Airway epithelial cell (primary cell): ENCODE data around the gene ELL2.

DNA sequence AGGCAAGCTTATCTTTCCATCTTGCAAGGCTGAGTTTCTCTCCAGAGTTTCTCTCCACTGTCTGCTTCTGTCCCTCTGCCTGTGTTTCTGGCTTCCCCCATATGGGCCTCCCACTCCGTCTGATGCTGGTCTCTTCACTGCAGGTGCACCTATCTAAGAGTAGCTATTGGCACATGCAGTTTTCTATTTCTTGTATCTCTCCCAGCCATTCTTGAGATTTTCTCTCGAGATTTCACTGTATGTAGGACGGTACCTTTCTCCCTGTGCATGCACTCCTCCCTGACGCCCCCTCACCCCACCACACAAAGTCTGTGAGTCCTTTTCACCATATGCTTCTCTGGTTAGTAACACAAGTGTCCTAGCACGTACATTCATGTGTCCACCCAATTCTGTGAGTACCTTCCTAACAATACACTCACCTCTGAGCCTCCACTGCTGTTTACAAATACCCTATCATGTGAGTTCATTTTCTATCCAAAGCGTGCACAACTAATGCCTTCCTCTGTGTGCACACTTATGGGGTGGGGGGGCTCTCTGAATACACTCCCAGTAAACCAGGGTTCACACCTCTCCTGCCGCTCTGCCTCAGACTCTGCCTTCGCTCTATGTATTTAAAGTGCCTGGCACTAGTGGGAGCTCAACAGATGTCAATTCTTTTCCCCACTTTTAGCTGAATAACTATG is 2.0 kb downstream of the ELL2 start:
- RAMPAGE, long total RNA = no peak

GRCh38 chr5:95960143-95961193 is 1.2 kb downstream of the ELL2 start:
- RAMPAGE, long total RNA = no peak

DNA sequence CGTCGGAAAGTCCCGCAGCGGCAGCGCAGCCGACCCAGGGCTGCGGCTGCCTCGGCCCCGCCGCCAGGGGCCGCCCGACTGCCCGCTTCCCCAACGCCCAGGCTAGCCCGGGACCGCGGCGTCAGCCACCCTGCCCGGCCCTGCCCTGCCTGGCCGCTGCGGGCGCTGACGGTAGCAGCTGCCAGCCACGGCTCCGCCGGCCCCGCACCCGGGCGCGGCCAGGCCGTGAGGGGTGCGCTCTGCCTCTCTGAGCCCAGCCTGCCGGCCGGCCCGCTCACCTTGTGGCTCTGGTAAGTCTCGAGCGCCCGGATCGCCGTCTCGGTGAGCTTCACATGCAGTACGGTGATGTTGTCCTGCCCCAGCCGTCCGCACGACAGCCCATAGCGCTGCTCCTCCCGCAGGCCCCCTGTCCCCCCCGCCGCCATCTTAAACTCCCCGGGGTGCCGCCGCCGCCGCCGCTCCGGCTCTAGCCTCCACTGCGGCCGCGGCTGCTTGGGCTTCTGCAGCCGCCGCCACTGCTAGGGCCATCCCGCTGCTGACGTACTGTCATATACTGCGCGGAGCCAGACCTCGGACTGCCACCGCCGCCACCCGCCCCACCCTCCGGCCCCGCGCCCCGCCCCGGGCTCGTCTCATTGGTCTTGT is at the start of gene ELL2:
Gene ELL2, minus strand, starts transcription at position 555 of the 645 bp plus-strand sequence.
- RAMPAGE, long total RNA = no peak

DNA sequence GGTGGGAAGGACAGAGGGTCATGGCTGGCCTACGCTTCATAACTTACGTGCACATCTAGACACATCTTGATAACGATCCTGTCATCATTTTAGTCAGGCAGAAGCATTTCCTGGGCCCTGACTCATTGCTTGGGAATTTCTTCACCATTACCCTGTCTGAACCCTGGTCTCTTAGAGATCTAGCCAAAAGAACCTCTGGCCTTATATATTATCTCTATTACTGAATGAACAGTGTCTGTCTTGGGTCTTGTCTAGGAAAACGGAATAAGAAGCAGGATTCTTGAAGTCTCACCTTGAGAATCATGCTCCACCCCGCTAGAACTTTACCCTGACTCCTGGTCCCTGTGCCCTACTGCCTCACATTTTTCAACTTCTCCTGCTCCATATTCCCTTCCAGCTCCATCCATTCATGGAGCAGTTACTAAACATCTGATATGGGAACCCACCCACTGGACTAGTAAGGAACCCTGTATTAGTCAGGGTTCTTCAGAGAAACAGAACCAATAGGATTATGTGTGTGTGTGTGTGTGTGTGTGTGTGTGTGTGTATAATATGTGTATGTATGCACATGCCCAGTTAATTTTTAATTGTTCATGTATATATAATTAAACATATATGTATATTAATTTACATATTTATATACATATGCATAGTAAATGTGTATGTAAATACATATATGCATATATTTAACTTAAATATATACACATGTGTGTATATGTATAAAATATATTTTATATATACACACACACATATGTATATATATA is 106.6 kb upstream of the ELL2 start:
- RAMPAGE, long total RNA = no peak

DNA sequence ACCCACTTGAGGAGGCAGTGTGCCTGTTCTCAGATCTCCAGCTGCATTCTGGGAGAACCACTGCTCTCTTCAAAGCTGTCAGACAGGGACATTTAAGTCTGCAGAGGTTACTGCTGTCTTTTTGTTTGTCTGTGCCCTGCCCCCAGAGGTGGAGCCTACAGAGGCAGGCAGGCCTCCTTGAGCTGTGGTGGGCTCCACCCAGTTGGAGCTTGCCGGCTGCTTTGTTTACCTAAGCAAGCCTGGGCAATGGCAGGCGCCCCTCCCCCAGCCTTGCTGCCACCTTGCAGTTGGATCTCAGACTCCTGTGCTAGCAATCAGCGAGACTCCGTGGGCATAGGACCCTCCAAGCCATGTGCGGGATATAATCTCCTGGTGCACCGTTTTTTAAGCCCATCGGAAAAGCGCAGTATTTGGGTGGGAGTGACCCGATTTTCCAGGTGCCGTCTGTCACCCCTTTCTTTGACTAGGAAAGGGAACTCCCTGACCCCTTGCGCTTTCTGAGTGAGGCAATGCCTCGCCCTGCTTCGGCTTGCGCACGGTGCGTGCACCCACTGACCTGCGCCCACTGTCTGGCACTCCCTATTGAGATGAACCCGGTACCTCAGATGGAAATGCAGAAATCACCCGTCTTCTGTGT is 147.0 kb upstream of the ELL2 start:
- RAMPAGE, long total RNA = no peak

DNA sequence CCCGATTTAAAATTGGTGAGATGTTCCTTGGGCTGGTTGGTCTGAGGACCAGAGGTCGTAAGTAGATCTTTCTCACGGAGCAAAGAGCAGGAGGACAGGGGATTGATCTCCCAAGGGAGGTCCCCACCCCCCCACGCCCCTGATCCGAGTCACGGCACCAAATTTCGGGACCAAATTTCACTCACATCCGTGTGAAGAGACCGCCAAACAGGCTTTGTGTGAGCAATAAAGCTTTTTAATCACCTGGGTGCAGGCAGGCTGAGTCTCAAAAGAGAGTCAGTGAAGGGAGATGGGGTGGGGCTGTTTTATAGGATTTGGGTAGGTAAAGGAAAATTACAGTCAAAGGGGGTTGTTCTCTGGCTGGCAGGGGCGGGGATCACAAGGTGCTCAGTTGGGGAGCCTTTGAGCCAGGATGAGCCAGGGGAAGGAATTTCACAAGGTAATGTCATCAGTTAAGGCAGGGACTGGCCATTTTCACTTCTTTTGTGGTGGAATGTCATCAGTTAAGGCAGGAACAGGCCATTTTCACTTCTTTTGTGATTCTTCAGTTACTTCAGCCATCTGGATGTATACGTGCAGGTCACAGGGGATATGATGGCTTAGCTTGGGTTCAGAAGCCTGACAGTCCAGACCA is 210.3 kb upstream of the ELL2 start:
- RAMPAGE, long total RNA = no peak

DNA sequence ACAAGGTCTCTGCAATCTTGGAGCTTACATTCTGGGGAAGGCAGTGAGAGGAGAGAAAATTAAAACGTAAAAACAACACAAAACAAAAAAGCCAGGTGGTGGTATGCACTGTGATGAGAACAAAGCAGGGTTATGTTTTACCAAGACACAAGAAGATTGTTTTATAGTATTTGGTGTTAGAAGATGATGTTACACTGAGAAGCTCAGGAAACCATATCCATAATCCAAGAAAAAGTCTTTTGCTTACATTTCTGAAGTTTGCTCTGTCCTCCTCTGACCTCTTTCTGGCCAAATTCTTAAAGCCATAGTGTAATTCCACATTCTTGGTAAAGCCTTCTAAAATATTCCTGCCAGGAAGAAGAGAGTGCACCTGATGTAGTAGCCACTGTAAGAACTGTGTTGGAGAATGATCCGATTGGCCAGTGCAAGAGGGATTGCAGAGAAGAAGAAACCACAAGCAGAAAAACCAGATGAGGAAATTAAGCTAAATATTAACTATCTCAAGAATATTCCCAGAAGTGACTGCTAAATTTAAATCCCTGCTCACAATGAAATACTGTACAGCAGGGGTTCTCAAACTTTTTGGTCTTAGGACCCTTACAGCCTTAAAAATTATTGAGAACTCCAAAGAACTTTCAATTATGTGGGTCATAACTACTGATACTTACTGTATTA is 218.3 kb downstream of the PCSK1 start:
- RAMPAGE, long total RNA = no peak

- RAMPAGE, long total RNA = no peak
Observed at GRCh38 chr5:96226784-96227229, 206.2 kb downstream of the PCSK1 start.

- RAMPAGE, long total RNA = no peak
Observed at GRCh38 chr5:96332149-96332493, 100.9 kb downstream of the PCSK1 start.

DNA sequence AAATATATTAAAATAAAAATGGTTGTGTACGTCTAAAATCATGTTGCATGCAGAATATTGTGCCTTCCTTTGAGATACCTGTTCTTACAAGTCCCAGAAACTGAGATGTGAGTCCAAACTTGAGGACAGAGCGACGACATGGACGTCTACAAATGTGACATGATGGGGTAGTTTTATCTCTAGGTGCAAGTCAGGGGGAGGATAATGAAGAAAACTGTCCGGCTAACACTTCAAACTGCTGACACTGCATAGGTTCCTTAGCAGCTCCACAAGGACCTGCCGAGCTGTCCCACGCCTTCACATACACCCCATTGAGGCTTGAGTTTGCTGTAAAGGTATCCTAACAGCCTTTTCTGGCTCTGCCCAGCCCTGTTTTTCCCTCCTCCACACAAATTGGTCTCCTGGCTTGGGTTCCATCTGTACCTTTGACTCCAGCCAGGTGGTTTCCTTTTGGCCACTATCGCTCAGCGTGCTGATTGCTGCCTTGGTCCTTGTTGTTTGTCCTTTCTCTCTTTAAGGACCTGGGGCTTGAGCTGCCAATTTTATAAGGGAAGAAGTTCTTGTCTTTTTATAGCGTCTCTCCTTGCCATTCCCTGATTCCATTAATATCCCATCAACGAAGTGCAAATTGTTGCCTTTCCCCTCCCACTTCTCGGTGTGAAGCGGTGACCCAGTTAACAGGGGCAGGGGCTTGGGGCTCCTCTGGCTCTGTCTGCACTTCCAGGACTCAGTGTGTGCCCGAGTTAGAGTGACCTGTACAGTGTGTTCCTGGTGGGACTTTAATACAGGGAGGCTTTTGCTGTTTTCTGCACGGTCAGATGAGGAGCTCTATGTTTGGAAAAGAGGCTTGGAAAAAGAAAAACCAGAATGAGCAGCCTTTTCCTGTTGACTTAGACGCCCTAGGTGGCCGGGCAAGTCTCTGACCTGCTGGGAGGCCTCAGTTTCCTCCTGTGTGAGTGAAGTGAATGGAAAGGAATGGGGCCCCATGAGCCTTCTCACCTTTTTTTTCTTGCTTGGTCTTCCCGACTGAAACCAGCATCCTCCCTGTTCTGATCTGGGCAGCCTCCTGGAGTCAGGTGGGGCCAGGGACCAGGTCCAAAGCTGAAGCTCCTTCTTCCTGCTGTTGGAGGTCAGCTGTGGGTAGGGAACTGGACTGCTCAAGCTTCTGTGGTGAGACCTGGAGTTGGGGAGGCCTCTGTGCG is 100.2 kb downstream of the PCSK1 start:
- RAMPAGE, long total RNA = no peak

GRCh38 chr5:96668647-96668982 is 6.4 kb downstream of the CAST start:
- RAMPAGE, long total RNA = no peak

- RAMPAGE, long total RNA = no peak
Observed at GRCh38 chr5:96702386-96702955, 40.3 kb downstream of the CAST start.

GRCh38 chr5:96808229-96808782 is 561 bp upstream of the ERAP1 start:
- RAMPAGE, long total RNA = no peak

GRCh38 chr5:96876970-96877695 is 833 bp downstream of the ERAP2 start:
- RAMPAGE, long total RNA = no peak

DNA sequence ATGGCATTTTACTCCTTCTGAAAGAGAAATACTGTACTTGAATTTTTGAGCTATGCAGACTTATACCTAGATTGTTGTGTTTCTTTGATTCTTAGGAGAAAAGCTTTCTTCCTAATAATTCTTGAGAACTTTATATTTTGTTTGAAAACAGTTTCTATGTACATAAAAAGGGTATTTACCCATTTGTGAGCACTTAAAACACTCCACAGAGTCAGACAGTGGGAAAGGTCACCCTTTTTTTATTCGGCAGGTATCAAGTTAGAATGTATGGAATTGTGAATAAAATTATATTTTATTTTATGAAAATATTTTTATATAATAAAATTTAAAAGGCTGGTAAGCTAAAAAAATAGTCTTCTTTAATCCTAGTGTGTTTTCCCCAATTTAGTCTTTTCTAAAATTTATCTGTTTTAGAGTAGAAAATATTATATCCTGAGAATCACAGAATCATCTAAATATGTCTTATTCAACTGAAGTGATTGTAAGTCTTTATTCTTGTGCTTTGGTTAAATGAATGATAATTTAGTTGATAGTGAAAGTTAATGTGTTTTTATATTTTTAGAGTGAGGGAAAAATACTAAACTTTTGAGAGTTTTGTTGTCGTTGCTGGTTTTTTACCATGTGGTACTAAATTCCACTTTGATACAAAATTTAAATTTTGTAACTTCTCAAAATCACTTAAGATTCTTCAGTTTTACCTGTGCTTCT is 94.1 kb downstream of the LNPEP start:
- RAMPAGE, long total RNA = no peak

- RAMPAGE, long total RNA = no peak
Observed at GRCh38 chr5:97336876-97337327, 153.9 kb upstream of the RIOK2 start.

DNA sequence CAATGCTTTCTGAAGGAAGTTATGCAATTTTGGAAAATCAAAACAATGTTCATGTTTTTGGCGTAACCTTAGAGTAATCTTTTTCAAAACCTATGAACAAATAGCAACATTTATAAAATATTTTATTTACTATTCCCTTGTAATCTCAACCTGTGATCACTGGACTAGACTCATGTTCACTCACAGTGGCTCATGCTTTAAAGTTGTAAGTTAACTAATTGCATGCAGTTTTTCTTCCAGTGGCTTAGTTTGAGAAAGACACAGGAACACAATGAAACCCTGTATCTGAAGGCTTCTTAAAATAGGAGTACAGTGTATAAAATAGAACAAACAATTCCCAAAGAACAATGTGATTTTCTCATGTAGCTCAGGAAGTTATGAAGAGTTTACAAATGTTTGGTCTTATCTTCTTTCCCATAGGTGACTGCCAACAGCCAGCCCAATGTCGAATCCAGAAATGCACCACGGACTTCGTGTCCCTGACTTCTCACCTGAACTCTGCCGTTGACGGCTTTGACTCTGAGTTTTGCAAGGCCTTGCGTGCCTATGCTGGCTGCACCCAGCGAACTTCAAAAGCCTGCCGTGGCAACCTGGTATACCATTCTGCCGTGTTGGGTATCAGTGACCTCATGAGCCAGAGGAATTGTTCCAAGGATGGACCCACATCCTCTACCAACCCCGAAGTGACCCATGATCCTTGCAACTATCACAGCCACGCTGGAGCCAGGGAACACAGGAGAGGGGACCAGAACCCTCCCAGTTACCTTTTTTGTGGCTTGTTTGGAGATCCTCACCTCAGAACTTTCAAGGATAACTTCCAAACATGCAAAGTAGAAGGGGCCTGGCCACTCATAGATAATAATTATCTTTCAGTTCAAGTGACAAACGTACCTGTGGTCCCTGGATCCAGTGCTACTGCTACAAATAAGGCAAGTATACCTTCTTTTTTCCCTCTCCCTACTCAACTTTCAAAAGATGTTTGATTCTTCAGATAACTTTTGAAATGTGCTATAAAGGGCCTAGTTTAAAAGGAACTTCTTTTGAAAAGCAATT is 6.0 kb downstream of the RGMB start:
- RAMPAGE, long total RNA = no peak

DNA sequence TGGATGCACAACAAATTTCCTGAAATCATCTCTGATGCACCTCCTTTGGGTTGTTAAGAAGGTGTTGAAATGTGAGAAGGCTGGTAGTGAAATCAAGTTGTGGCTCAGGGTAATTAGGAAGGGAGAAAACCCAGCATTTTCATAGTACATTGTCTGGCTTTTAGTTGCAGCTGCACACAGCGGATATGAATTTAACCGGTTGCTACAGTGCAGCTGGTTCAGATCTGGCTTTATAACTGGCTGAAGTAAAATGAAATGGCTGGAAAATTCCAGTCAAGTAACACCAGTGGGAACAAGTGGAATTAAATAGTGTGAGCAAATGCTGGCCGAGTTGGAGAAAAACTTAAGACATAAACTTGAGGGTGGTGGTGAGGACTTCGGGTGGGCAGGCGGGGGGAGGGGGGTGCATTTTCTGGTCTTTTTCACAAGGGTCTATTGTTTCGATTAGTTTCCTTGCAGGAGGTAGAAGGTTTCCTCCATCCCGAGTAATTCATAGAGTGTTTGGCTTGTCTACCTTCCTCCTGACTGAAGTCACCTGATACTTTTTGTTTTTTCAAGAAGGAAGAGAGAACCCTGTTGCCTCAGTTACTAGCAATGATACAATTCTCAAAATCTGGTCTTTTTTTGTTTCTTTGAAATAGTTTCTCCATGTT is 17.8 kb downstream of the RGMB start:
- RAMPAGE, long total RNA = no peak

DNA sequence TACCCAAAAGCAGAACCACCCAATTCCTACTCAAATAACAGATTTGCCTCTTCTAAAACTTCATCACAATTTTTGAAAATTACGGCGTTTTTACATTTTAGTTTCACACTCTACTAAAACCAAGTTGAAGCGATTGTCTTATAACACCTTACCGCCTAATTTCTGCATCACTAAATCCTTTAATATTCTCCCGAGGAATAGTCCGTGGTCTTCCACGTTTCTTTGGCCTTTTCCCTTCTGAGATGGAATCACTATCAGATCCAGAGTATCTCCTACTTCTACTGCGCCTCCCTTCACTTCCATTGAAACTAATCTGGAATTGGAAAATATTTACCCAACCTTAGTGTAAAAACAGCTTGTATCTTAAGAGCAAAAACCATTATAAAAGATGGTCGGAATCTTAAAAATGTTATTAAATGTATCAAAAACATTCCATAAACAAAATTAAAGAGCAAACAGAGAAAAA is 52.5 kb downstream of the CHD1 start:
- RAMPAGE, long total RNA = no peak

GRCh38 chr5:98941245-98941842 is 12.5 kb upstream of the CHD1 start:
- RAMPAGE, long total RNA = no peak